ENCODE measurements around the gene CDC20.

- PRO-cap, result no peak
Measured at GRCh38 chr1:42658634-42659296, 542 bp downstream of the PPIH start.

GRCh38 chr1:42704276-42704665, 22.1 kb downstream of the YBX1 start:
- PRO-cap, result no peak

DNA sequence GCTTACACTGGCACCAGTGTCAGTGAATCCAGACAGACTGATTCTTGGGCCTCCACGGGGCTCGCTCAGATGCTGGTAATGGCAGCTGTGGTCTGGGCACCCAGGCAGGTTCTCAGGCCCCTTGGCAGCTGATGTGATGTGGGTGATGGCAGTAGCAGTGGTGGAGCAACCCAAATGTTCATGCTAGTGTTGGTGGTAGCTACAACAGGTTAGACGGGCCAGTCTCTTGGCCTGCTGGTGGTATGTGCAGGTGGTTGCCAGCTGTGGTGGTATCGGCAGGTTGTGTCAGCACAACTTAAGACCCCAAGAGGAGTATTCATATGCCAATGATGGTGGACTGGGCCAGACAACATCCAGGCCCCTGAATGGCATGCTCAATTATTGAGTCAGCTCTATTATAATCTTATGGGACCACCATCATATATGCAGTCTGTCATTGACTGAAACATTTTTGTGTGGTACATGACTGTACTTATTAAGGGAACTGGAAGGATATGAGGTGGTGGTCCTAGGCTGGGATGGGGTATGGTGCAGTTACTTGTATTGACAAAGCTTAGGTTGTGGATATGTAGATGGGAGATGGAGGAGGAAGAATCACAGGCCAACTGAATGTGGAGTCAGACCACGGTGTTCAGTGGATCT, 24.1 kb downstream of the CLDN19 start:
- PRO-cap, result no peak

DNA sequence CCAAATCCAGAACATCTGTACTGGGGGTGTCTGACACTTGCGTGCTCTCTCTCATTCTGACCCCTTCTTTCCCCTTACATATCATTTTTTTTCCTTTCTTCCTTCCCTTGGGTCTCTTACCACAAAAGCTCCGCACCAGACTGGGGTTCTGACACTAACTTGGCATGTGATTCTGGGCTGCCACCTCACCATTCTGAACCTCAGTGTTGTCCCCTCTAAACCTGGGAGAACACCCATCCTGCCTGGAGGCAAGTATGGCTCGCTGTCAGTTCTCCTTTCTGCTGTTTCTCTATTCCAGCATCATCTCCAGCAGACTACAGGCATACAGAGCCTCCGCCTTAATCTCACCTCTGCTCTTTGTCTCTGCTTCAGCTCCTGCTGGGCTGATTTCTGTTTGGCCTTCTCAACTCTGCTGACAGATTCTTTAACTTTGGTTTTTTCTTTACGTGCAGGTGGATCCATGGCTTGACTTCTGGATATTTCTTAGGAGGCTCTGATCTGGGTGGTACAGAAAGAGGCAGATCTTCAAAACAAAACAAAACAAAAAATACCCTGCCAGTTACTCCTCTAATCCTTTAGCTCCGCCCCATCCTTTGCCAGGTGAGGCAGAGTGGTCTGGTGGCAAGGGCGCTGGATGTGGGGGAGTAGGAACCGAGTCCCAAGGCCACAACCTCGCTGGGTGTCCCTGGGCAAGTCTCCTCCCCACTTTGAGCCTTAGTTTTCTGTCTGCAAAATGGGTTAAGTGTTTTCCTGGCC, 661 bp upstream of the ERMAP start:
- PRO-cap, result no peak

DNA sequence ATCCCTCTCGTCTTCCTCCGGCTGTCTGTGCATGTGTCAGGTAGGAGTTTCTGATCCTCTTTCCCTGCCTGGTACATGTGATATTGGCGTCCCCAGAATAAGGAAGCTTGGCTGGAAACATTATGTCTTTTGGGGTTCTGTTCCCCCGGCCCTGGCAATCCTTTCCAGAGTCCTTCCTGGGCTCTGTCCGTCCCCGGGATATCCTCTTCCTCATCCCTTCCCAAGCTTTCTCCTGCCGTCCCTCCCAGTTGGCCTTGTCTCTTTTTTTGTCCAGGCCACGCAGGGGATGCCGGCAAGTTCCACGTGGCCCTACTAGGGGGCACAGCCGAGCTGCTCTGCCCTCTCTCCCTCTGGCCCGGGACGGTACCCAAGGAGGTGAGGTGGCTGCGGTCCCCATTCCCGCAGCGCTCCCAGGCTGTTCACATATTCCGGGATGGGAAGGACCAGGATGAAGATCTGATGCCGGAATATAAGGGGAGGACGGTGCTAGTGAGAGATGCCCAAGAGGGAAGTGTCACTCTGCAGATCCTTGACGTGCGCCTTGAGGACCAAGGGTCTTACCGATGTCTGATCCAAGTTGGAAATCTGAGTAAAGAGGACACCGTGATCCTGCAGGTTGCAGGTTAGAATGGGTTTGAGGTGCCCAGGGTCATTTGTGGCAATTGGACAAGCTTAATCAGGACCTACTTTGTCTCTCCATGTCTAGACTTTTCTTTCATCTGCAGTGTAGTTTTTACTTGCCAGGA, 13.5 kb upstream of the SVBP start:
- PRO-cap, result no peak

- PRO-cap, result bidirectional peak, plus-strand start at chr1:42924460, minus-strand start at chr1:42924273; bidirectional peak, plus-strand start at chr1:42924665, minus-strand start at chr1:42924613; bidirectional peak, plus-strand start at chr1:42924855, minus-strand start at chr1:42924825; unidirectional peak, minus-strand start at chr1:42924825
Measured at GRCh38 chr1:42924379-42925677, 33.8 kb downstream of the SLC2A1 start.

- PRO-cap, result no peak
Measured at GRCh38 chr1:42949270-42950127, 9.2 kb downstream of the SLC2A1 start.

DNA sequence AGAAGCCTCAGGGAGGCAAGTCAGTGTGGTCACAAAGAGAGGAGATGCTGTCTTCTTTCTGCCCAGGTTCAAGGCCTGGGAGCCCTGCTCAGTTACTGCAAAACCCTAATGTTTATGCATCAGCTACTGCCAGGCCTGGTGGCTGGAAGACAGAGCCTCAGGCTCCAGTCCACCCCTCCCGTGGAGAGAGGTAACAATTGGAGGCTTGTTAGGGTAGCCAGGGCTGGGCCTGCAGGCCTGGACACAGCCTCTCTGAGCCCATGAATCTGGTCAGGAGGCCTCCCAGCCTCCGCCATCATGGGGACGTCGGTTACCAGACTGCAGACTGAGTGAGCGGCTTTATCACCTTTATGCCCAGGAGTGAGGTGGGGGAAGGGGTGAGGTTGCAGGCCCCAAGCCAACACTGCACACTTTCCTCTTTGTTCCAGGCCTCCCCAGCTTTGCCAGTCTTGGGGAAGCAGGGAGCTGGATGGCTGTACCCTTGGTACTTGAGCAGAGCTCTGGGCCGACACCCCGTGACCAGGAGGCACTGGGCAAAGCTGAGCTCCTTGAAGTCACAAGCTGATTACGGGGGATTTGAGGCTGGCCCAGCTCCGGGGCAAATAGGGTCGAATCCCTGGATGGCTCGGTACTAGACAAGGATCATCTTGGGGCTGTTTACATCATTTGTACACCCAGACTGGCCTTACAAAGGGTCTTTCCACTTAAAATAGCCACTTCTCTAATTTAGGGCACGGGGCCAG, 5.3 kb downstream of the SLC2A1 start:
- PRO-cap, result no peak

GRCh38 chr1:42957697-42958697, 671 bp downstream of the SLC2A1 start:
- PRO-cap, result bidirectional peak, plus-strand start at chr1:42957926, minus-strand start at chr1:42957825; bidirectional peak, plus-strand start at chr1:42958297, minus-strand start at chr1:42958193

DNA sequence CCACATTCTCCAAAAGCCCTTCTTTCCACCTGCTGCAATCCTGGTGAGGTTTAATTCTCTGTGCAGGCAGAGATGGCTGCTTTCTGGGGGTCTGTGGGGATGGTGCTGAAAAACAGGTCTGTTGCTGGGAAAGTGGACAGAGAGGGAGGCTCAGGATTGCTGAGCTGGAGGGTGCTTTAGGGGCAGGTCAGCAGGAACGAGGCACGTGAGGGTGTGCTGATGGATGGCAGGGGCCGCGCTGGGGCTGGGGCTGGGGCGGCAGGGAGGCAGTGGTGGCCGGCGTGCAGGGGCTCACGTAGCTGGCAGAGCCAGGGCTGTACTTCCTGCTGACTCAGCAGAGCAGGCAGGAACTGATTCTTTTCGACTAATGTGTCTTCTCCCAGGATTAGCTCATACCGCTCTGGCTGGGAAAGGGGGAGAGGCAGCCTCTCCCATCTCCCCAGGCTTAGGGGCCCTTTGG, 89.3 kb upstream of the CFAP144 start:
- PRO-cap, result no peak

GRCh38 chr1:43164221-43164652, 7.9 kb downstream of the EBNA1BP2 start:
- PRO-cap, result no peak

DNA sequence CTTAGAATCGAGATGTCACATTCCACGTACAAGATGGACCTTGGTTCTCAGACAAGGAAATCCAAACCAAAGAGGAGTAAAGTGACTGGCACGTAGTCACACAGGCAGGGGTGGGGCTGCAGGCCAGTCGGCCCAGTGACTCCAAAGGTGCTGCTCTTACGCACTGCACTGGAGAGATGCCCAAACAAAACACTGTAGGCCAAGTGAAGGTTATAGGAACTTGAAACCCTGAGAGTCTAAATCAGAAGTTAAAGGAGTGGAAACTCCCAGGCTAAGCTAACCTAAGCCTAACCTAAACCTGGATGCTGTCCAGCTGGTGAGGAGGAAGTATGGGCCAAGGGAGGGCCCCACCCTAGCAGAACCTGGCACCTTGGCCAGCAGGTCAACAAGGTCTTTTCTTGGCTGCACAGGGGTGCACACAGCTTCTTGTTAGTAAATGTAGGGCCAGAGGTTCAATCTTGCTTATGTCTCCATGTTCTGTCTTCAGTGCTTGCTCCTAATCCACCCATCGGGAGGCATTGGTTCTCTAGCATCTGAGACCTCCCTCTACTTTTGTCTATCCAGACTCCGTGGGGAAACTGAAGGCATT, 13.1 kb upstream of the TMEM125 start:
- PRO-cap, result bidirectional peak, plus-strand start at position 244 of the sequence, minus-strand start at position 53 of the sequence; unidirectional peak, plus-strand start at position 394 of the sequence

DNA sequence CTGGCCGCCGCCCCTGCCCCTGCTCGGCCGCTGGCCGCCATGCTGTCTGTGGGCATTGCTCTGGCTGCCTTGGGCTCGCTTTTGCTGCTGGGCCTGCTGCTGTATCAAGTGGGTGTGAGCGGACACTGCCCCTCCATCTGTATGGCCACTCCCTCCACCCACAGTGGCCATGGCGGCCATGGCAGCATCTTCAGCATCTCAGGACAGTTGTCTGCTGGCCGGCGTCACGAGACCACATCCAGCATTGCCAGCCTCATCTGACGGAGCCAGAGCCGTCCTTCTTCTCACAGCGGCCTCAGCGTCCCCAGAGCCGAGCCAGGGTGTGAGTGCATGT, 3.3 kb downstream of the TMEM125 start:
- PRO-cap, result no peak

- PRO-cap, result no peak
Measured at GRCh38 chr1:43344152-43344727, 6.6 kb downstream of the MPL start.

- PRO-cap, result no peak
Measured at GRCh38 chr1:43349820-43350458, 8.8 kb upstream of the CDC20 start.

DNA sequence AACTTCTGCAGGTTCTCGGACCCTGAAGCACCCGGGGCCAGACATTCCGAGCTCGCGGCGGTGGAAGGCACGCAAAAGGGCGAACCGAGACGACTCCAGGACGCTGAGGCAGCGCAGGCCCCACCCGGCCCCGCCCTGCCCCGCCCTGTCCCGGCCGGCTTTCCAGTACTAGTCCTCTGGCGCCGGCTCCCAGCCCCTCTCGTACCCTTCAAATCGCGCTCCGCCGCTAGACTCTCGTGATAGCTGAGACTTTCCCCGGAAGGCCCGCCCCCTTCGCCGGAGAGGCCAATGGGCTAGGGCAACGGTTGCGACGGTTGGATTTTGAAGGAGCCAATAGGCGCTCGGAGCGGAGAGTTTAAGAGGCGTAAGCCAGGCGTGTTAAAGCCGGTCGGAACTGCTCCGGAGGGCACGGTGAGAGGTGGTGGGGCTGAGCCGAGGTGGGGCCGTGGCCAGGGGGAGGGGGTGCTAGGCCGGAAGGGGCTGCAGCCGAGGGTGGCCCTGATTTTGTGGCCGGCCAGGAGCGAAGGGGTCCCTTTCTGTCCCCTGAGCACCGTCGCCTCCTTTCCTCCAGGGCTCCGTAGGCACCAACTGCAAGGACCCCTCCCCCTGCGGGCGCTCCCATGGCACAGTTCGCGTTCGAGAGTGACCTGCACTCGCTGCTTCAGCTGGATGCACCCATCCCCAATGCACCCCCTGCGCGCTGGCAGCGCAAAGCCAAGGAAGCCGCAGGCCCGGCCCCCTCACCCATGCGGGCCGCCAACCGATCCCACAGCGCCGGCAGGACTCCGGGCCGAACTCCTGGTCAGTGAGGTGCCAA, at the start of gene CDC20:
TSS of gene CDC20 (plus strand) at position 386 of the 817 bp plus-strand sequence.
- PRO-cap, result bidirectional peak, plus-strand start at position 387 of the sequence, minus-strand start at position 174 of the sequence

DNA sequence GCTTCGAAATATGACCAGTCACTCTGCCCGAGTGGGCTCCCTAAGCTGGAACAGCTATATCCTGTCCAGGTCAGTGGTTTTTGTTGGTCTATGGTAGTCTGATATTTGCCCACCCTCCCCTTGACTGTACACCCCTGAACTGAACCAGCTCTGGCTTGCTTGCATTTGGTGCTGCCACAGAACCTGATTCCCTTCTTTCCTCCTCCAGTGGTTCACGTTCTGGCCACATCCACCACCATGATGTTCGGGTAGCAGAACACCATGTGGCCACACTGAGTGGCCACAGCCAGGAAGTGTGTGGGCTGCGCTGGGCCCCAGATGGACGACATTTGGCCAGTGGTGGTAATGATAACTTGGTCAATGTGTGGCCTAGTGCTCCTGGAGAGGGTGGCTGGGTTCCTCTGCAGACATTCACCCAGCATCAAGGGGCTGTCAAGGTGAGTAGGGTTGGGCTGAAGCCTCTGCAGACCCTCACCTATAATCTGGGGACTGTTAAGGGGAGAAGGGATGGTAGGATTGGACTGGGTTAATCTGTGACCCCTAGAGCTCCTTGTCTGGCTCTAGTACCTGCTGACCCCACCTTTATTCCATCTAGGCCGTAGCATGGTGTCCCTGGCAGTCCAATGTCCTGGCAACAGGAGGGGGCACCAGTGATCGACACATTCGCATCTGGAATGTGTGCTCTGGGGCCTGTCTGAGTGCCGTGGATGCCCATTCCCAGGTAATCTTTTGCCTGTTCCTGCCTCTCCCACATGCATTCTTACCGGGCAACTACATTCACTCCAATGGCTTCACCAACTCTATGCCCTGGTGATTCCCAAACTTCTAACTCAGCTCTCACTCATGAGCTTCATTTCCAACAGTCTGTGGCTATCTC, 2.0 kb downstream of the CDC20 start:
- PRO-cap, result no peak

GRCh38 chr1:43387265-43387716, 2.3 kb downstream of the MED8 start:
- PRO-cap, result no peak

- PRO-cap, result no peak
Measured at GRCh38 chr1:43390075-43390322, 300 bp downstream of the SZT2 start.

- PRO-cap, result no peak
Measured at GRCh38 chr1:43435002-43435716, 18.6 kb downstream of the HYI start.

Measured in left colon (tissue), 1 donor.